Smooth muscle cell (in vitro differentiated cells): ENCODE results near the genes ILF2, CFAP141 and ATP8B2.

GRCh38 chr1:153636337-153636806, 2.5 kb downstream of the CHTOP start:
- RAMPAGE, long total RNA: no peak

- RAMPAGE, long total RNA: start-site peak on the minus strand at chr1:153670945-153671013, 3,050 and 1,726 reads in 2 replicates
Observed at GRCh38 chr1:153670783-153671318, at the start of gene ILF2. Gene ILF2, minus strand, starts transcription at chr1:153670993.

- RAMPAGE, long total RNA: no peak
Observed at GRCh38 chr1:153693325-153693889, 14.9 kb downstream of the NPR1 start.

- RAMPAGE, long total RNA: no peak
Observed at GRCh38 chr1:153771140-153771595, 4.0 kb upstream of the SLC27A3 start.

DNA sequence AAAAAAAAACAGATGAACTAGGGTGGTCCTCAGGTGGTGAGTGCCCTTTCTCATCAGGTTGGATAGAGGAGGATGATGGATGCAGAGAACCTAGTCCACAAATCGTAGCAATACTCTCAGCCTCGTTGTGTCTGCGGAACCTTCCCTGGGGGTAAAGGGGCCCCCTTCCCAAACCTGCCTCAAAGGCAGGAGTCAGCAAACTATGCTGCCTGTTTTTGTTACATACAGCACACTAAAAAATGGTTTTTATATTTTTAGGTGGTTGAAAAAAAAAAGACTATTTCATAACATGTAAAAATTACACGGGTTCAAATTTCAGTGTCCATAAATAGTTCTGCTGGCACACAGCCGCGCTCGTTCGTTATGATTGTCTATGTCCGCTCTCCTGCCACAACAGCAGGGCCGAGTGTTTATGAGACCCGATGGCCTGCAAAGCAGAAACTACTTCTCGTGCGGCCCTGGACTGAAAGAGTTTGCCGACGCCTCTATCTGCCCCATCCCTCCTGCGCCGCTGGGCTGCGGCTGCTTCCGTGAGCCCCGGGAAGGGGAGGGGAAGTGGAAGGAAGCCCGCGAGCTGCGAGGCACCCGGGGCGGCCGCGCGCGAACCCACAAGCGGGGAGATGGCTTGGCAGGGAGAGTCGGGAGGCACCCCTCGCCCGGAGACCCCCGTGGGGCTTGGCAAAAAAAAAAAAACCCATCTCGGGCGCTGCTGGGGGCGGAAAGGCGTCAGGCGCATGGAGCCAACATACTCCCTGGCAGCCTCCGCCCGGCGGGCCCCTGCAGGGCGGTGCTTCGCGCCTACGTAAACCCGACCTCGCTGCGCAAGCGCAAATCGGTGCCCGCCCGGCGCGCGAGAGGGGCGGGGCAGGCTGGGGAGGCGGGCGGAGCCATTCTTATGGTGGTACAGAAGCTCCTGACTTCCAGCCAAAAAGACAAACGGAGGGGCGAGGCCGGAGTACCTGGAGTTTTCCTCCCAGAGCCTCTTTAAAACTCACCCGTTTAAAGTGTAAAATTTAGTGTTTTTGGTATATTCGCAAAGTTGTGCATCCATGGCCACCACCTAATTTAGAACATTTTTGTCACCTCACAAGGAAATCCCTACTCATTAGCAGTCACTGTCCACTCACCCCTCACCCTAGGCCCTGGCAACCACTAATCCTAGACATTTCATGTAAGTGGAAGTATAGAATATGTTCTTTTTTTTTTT, 8.2 kb downstream of the SLC27A3 start:
- RAMPAGE, long total RNA: no peak

DNA sequence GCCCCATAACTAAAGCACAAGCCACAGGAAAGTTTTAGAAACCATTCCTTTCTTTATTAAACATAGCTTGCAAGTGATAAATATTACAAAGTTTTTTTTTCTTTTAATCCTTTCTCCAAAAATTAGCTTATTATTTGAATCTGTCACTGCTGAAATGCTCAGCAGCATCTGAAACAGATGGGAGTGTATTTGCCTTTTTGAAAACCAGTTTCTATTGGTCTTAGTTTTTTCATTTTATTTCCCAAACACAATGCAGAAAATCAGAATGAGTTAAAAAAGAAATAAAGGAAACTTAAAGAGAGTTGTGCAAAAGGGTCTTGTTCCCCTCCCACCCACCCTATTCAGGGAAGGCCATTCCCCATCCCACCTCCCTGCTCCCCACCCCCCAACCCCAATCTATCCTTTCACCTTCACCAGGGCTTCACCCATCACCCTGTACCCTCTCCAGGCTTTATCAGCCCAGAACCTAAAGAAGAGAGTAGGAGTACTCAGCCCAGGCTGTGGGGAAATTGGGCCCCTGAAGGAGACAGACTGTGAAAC, 29.6 kb downstream of the SLC27A3 start:
- RAMPAGE, long total RNA: no peak

DNA sequence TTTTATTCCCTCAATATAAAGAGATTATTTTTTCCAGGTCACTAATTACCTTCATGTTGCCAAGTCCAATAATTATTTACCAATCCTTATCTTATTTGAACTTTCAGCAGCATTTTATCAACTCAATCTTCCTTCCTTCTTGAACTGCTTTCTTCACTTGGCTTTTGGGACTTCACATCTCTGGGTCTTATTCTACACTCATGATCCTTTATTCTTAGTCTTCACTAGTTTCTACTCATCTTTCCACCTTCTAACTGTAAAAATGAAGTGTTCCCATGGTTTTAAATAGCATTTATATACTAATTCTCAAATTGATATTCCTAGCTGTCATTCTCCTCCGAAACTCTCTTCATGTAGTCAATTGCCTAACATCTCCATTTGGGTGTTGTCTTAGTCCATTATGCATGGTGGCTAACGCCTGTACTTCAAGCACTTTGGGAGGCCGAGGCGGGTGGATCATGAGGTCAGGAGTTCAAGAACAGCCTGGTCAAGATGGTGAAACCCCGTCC, 73.1 kb downstream of the SLC27A3 start:
- RAMPAGE, long total RNA: no peak

DNA sequence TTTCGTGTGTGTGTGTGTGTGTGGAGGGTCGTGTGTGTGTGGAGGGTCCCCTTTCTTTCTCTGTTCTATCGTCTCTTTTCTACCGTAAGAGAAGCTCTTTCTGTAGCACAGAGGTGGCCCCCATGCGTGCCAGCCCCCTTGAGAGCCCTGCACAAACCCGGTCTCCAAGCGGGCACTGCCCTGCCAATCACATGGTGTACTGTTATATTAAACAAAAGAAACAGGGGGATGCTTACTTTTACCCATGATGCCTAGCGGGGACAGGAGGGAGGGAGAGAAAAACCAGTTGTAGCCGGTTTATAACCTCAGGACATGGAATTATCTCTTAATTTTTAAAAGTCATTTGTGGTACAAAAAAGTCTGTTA, 41.0 kb downstream of the GATAD2B start:
- RAMPAGE, long total RNA: no peak

GRCh38 chr1:153892317-153892763, 30.4 kb downstream of the GATAD2B start:
- RAMPAGE, long total RNA: no peak

DNA sequence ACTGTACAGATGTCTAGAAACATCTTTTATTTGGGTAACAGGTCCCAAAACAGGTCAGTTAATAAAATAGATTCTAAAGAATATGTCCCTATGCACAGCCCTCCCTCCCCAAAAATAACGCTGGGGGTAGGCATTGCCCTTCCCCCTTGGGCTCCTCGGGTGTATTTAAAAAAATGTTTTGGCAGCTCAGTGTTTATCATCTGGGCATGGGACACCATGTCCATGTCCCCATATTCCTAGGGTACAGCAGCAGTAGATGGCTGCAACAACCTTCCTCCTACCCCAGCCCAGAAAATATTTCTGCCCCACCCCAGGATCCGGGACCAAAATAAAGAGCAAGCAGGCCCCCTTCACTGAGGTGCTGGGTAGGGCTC, 675 bp upstream of the CRTC2 start:
- RAMPAGE, long total RNA: no peak

- RAMPAGE, long total RNA: no peak
Observed at GRCh38 chr1:153981078-153981584, 3.7 kb upstream of the JTB start.

DNA sequence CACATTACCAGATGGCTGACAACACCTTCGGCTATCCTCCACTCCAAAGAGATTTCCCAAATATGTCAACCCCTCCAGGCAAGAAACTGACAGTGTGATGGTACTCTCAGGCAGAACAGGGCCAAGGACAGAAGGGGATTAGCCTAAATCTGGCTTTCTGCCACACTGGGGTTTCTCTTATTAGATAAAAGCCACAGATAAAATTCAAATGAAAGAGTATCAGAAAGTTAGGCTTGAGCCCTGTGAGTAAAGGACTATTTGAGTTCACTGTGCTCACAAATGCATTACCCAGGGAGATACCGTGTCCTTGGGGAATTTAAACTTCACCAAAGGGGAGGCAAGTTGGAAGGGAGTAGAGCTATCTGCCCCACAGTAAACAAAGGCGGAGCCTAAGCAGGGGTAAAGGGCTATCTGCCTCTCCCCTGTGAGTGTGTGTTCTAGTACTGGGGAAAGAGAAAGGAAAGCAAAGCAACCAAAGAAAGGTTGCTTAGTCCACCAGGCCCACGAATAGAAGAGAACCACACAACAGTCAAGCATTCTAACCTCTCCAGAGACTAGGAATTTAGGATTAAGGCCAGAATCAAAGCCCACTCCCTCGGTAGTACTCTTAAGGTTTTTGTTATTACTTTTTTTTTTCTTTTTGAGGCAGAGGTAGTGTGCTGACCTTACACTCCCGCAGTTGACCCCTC, 12.8 kb downstream of the TPM3 start:
- RAMPAGE, long total RNA: no peak

- RAMPAGE, long total RNA: start-site peak on the minus strand at chr1:154183139-154183203, 9,743 and 6,510 reads in 2 replicates
Observed at GRCh38 chr1:154182485-154183481, 9.1 kb downstream of the TPM3 start.

DNA sequence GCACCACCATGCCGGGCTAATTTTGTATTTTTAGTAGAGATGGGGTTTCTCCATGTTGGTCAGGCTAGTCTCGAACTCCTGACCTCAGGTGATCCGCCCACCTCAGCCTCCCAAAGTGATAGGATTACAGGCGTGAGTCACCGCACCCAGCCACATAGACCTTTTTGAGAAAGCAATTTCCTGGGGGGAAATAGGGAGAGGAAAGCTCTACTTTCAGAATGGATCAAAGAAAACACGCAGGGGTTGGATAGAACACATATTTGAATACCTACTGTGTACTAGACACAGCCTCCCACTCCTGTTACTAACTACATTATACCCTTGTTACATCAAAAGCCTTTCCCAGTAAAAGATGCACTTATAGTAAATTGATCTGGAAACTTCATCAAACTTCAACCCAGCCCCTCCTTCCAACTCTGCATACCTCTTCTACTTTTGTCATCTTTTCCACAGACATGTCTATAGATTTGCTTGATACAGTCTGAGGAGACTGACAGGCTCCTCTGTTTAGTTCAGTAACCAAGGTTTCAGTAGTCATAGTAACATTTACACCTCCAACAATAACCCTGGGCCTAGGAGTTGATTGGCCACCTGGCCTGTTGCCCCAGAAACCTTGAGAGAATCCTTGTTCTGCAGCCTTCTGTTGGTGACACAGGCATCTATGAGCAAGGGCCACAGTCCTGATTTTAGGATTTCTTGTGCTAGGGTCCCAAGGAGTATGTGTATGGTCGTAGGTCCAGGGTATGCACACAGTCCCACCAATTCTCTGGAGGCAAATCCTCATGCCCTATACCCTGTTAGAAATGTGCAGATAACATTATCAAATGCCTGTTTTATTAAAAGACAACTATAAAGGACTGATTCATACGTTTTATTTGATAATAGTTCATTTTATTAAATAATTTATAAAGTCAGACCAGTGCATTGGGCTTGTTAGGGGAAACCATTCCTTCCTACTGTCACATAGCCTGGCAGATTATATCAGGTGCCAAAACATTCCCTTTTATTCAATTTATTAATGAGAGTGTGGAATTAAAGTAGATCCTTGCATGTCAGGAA, at the start of gene CFAP141:
Gene CFAP141 (minus strand): TSS at position 483 of the 1,059 bp plus-strand sequence.
- RAMPAGE, long total RNA: no peak

GRCh38 chr1:154325098-154326123, at the start of gene ATP8B2:
Gene ATP8B2, plus strand, starts transcription at chr1:154325525.
- RAMPAGE, long total RNA: no peak

GRCh38 chr1:154329226-154330145, 4.2 kb downstream of the ATP8B2 start:
- RAMPAGE, long total RNA: no peak

DNA sequence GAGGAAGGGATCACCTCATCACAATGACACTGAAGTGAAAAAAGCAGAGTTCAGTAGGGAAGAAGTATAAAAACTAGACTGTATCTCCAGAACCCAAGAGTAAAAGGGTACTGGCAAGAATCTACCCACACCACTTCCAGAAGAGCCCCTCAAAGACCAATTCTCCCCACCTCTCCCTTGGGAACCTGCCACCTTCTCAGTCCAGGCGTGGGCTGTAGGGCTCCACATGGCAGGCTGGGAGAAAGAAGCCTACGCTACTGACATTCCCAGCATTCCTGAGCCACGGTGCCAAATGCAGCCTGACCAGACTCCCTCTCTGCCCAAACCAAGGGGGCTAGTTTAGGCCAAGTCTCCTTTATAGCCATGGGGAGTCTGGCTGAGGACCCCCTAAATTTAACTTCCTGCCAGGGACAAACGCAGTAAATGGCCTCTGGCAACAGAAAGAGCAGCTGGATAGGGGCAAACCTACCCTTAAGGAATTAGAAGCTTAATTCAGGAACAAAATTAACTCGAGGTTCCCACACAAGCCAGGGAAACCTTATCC, 2.0 kb downstream of the UBE2Q1 start:
- RAMPAGE, long total RNA: no peak

DNA sequence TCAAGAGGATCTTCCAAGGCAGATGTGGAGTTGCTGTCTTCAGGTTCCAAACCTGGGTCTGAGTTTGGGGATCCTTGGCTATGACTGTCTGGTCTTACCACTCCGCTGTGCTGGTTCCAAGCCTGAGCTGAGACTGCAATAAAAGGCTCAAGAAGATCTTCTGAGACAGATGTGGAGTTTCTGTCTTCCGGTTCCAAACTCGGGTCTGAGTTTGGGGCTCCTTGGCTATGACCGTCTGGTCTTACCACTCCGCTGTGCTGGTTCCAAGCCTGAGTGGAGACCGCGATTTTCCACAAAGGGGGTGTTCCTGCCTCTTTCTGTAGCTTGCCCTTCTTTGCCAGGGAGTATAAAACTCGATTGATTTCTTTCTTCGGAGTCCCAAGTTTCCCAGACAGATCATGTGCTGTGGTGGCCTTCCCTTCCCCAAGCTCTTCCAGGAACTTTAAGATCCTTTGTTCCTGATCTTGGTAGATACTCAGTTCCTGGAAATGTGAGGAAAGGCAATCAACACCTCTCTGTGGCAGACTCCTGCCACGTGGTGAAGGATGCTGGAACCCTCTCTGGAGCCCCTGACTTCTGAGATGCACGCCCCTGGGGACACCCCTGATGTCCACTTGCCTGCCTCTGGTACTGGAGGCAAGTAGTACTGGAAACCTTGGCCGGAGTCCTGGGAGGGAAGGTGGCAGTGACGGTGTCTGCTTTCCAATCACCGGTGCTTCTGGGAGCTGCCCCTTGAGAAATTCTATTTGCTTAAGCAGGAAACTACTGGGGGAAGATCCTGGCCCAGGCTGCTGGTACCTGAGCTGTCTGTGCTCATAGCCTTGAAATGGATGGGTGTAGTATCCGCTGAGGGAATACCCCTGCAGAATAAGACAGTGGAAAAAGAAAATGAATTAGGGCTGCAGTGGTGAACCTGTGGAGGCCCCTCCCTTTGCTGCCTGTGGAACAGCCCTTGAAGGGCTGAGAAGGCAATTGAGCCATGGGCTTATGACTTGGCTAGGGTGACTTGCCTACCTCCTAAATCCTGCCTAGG, 5.9 kb downstream of the ADAR start:
- RAMPAGE, long total RNA: no peak

- RAMPAGE, long total RNA: no peak
Observed at GRCh38 chr1:154628327-154628538, 20.2 kb upstream of the ADAR start.

DNA sequence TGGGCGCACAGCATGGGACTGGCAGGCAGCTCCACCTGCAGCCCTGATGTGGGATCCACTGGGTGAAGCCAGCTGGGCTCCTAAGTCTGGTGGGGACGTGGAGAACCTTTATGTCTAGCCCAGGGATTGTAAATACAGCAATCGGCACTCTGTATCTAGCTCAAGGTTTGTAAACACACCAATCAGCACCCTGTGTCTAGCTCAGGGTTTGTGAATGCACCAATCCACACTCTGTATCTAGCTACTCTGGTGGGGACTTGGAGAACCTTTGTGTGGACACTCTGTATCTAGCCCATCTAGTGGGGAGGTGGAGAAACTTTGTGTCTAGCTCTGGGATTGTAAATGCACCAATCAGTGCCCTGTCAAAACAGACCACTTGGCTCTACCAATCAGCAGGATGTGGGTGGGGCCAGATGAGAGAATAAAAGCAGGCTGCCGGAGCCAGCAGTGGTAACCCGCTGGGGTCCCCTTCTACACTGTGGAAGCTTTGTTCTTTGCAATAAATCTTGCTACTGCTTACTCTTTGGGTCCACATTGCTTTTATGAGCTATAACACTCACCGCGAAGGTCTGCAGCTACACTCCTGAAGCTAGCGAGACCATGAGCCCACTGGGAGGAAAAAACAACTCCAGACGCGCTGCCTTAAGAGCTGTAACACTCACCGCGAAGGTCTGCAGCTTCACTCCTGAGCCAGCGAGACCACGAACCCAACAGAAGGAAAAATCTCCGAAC, 63.3 kb upstream of the ADAR start:
- RAMPAGE, long total RNA: no peak